Karpas-422 (cell line): ENCODE measurements around the genes STIP1, ENSG00000286264 and CCDC88B.

DNA sequence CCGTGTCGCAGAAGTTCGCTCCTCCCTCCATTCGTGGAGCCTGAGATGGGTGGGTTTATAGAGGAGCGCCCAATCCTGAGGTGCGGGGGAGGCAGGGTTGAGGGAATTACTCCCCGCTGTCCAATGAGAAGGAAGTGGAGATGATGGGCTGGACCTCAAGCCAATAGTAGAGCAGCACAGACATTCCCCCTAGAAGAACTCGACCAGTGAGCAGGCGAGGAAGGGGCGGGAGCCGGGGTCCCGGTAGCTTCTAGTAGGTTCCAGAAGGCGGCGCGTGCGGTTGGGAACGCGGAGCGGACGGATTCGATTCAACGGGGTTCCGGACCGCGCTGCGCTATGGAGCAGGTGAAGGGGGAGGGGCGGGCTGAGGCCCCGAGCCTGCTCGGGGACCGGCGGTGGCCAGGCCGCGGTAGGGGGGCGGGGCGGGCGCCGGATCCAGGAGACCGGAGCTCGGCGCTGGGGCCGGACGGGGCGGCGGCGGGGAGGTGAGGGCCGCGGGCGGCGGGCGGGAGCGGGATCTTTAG, at the start of gene STIP1:
STIP1 (plus strand) TSS at position 246 of the 524 bp plus-strand sequence.
- PRO-cap = unidirectional peak, plus-strand start at position 279 of the sequence
- RAMPAGE, long total RNA = start-site peak on the plus strand centred at position 267 of the sequence, 50 bp wide, 603 and 362 reads in 2 replicates

- PRO-cap = no peak
- RAMPAGE, long total RNA = no peak
These were observed 9.6 kb downstream of the STIP1 start for GRCh38 chr11:64195505-64196104.

DNA sequence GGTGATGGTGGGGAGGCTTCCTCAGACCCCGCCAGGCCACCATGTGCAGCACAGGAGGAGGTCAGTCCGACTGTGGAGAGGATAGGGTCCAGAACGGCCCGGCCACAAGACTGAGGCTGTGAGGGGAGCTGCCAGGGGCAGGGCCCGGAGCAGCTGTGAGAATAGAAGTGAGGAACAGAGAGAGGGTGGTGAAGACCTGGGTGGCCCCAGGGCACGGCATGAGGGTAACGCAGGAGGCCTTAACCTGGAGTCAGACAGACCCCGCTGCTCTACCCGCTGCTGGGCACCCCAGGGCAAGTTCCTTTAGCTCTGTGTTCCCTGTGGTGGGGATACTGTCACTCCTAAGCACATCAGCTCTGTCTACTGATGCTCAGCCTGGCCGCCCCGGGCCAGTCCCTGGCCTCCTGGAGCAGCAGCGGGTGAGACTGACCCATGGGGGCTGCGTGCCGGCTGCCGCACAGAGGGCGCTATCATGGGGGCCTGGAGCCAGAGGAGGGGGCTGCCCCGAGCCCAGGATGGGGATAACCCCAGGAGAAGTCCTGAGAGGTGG, 1.7 kb downstream of the FERMT3 start:
- PRO-cap = no peak
- RAMPAGE, long total RNA = no peak

GRCh38 chr11:64210944-64211612, 4.6 kb downstream of the FERMT3 start:
- PRO-cap = no peak
- RAMPAGE, long total RNA = no peak

DNA sequence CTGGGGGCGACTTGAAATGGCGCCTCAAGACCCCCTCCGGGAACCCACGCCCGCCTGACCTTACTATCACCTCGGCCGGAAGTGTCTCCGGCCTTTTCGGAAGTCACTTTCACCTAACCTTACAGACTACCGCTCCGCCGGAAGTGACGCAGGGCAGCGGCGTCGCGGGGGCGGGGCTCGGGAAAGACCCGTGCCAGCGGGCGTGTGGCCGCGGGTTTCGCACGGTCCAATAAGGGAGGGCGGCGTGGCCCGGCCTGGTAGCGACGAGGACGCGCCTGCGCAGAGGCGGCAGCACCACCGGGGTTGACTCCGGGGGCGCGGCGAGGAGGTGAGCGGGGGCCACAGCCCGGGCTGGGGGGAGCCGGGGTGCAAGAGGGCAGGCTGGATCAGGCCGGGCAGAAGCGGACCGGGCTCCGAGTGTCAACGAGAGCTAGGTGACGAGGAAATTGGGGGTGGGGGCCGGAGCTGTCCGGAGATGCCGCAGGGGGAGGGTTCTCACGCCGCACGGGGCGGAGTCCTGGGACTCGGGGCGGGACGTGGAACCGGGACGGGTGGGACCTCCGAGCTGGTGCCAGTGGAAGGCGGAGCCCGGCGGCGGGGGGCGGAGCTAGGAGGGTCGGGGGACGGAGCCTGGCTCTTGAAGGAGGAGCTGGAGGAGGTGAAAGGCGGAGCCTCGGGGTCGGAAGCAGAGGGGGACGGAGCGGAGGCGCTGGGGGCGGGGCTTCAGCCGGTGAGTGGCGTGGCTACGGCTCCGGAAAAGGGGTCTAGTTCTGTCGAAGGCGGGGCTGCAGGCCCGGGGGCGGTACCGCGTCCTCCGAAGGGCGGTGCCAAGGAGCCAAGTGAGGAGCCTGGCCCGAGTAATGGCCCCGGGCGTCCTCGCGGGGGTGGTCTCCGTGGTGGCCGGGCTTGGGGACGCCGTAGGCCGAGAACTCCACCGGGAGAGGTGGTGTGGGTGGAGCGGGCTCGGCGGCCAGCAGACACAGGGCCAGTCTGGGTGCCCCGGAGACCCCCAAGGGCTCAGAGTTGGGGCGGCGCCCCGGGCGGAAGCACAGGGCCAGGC, at the start of gene ENSG00000286264:
ENSG00000286264 (plus strand) TSS at position 291 of the 1,060 bp plus-strand sequence.
- PRO-cap = bidirectional peak, plus-strand start at position 291 of the sequence, minus-strand start at position 97 of the sequence
- RAMPAGE, long total RNA = start-site peak on the plus strand centred at position 229 of the sequence, 167 bp wide, 626 and 565 reads in 2 replicates

- PRO-cap = no peak
- RAMPAGE, long total RNA = no peak
These were observed 2.3 kb downstream of the ENSG00000286264 start for GRCh38 chr11:64242979-64243755.

DNA sequence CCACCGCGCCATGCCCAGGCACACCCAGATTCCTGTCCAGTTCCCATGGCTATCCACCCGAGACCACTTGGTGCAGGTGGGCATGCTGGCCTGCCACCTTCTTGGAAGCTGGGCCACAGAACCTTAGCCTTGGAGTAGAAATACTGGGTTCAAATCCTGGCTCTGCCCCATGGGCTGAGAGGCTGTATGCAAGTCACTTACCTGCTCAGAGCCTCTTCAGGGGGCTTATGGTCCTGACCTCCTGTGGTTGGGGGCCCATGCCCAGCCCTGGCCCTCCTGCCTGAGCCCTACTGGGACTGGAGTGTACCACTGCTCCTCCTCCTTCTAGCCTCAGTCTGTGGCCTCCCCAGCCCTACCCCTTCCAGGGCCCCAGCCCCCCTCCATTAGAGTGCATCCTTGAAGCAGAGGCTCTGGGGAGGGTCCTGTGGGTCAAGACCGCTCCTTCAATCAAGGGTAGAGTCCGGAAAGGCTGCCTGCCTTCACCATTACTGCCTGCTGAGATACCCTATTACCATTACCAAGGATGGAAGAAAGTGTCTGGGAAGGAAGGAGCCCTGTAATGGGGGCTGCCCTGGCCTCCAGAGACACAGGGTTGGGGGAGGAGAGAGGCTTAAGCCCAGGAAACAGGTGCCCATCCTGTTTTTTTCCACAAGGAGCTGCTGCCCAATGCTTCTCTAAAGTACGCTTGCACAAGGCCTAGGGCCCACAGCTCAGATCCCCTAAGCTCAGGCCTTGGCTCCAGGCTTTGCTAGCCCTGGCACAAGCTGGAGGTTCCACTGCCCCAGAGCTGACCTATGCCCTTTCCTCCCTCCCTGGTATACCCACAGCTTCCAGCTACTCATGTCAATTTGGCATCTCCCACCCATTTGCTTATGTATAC, 1.9 kb upstream of the PLCB3 start:
- PRO-cap = no peak
- RAMPAGE, long total RNA = no peak

DNA sequence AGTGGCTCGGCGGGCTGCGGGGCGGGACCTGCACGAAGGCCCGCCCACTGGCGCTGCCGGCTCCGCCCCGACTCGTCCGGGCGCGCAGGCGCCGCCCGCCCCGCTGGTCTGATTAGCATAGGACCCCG, 111 bp upstream of the ESRRA start:
- PRO-cap = no peak
- RAMPAGE, long total RNA = no peak

DNA sequence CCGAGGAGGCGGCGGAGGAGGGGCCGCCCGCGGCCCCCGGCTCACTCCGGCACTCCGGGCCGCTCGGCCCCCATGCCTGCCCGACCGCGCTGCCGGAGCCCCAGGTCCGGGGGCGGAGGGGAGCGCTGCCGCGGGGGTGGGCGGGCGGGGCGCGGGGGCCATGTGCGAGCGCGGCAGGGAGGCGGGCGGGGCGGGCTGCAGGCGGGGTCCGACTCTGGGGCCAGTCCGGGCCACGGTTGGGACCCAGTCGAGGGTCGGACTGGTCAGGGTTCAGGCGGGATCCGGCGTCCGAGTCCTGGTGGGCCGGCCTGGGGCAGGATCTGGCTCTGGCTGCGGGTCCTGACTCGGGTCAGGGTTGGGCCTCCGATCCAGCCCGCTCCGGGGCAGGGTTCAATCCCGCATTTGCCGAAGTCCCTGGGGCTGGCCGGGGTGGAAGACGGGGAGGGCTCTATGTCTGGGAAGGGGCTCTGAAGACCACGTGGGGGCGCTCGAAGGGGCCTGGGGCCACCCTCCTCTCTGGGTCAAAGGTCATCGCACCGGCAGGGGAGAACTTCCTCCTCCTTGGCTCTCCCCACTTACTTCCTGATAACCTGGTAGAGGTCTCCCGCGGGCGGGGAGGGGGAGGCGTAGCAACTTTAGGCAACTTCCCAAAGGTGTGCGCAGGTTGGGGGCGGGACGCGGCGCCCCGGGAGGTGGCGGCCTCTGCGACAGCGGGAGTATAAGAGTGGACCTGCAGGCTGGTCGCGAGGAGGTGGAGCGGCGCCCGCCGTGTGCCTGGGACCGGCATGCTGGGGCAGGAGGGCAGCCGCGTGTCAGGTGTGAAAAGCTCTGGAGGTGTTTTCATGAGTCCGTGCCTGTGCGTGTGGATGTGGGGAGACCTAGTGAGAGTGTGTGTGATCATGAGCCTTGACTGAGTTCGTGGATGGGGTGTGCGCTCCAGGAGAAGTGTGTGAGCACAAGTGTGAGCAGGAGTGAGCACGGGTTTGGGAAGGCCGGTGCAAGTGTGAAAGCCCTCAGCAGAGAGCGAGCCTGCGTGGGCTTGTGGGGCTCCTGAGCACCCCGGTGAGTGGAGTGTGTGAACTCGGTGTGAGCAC, 656 bp downstream of the ESRRA start:
- PRO-cap = unidirectional peak, plus-strand start at position 749 of the sequence
- RAMPAGE, long total RNA = no peak

GRCh38 chr11:64323613-64324339, 5.9 kb downstream of the PRDX5 start:
- PRO-cap = no peak
- RAMPAGE, long total RNA = no peak

GRCh38 chr11:64339786-64340378, at the start of gene CCDC88B:
TSS of gene CCDC88B (plus strand) at chr11:64340204.
- PRO-cap = bidirectional peak, plus-strand start at chr11:64340221, minus-strand start at chr11:64340155
- RAMPAGE, long total RNA = start-site peak on the minus strand at chr11:64340063-64340115, 27 and 55 reads in 2 replicates

DNA sequence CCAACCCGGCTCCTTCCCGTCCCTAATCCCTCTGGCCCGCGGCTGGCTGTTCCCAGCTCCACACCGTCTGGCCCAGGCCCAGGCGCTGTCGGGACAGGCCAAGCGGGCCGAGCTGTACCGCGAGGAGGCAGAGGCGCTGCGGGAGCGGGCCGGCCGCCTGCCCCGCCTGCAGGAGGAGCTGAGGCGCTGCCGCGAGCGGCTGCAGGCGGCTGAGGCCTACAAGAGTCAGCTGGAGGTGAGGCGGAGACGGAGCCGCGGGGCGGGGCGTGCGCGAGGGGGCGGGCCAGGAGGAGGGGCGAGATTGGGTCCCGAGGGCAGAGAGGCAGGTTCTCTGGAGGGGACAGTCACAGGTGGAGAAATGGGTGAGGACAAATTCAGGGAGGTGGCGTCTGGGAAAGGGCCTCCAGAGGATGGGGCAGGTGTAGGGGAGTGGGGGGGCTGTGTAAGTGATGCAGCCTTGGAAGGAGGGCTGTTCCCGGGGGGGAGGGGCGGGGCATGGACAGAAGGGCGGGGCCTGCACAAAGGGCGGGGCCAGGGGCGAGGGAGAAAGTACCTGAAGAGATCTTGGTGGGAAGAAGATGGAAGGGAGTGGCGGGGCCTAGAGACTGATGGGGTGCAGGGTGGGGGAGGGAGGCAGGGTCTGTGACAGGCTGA, 2.6 kb downstream of the CCDC88B start:
- PRO-cap = no peak
- RAMPAGE, long total RNA = no peak

GRCh38 chr11:64359450-64359787, 457 bp downstream of the RPS6KA4 start:
- PRO-cap = no peak
- RAMPAGE, long total RNA = no peak

GRCh38 chr11:64688278-64689211, 34.5 kb downstream of the NRXN2 start:
- PRO-cap = no peak
- RAMPAGE, long total RNA = no peak

DNA sequence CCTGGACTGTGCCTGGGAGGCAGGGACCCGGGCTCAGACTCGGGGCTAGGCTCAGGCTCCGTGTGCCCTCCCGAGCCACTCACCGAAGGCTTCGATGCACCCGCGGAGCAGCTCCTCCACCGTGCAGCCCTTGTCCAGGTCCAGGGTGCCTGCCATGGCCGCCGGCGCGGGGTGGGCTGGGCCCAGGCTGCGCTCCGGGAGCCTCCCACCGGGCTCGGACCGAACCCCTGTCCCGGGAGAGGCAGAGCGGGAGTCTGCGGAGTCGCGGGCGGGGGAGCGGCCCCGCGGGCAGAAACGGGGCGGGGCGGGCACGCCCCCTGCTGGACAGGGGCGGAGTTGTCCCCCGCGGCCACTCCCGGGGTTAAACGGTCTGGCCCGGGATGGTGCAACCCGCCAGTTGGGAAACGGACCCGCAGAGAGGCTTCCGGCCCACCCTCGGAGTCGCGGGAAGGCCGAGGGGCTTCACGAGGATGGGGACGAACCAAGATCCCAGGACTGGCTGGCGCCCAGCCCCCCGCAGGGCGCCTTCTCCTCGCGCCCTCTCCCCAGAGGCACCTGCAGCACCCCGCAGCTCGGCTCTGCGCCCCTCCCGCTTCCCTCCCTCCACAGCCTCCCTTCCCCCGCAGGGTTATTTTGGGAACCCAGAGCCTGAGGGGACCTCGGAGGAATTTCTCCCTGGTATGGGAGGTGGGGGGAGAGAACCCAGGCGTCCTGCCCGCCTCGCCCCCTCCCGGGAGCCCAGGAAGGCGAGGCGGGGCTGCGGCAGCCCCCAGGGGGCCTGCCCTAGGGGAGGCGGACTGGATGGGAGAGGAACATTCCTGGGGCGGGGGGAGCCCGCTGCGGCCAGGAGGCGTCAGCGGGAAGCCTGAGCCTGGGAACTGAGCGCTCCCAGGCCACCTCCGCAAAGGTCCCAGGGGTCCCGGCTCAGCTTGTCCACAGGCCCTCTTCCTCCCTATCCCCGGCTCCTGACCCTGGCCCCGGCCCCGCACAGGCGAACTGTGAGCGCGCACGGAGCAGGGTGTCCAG, 918 bp downstream of the RASGRP2 start:
- PRO-cap = no peak
- RAMPAGE, long total RNA = no peak

DNA sequence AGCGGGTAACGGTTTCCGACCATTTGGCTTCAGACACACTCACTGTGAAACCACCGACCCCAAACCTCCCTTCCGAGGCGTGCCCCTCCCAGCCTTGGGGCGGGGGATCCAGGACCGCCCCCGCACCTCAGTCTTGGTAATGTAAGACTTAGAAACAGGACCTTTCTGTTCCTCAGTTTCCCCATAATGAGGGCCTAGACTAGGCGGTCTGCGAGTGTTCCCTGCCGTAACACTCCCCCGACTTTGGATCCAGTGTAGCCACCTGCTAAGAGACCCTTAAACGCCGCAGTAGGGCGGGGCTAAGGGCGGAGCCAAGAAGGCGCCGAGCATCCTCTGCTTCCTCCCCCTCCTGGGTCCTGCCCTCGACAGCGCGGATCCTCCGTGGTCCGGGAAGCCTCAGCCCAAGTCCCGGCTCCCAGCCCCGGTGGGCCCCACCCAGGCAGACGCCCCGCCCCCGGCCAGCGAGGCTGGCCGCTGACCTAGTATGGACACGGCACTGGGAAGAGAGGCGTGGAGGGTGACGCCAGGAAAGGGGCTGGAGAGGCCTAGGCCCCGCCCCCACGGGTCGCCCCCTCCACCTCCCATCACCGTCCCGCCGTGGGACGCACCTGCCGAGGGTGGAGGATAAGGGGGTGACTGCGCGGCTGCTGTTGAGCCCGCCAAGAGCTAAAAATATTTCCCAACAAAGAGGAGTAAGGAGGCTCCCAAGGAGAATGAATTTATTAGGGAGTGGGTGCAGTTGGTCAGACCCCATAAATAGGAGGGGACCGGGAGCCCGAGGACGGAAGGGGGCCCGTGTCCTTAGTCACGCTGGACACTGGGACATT, 2.0 kb upstream of the RASGRP2 start:
- PRO-cap = no peak
- RAMPAGE, long total RNA = no peak

DNA sequence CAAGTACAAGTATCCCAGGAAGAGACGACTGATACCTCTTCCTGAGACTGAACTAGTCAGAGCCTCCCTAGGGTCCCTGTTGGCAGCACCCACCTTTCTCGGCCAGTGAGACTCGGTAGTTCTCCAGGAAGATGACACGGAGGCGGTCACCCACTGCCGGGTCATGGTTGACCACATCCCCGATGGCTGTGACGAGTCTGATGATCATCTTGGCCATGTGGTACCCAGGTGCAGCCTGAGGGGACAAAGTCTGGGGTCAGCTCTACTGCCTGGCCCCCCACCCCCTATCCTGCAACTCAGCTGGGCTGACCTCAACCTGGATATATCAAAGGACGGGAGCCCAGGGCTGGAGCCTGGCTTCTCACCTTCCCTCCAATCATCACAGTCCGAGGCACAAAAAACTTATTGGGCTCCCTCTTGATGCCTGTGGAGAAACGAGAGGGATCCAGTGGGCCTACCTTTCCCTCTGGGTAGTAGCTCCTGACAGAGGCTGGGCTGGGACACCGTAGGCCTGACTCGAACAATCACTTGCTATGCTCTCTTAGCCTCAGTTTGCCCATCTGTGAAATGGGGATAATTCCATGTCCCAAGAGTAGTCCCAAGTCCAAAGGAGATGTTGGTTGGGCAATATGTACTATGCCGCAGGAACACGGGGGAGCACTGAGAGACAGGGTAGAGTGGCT, 7.4 kb upstream of the RASGRP2 start:
- PRO-cap = no peak
- RAMPAGE, long total RNA = no peak

GRCh38 chr11:64768980-64769878, 9.1 kb downstream of the SF1 start:
- PRO-cap = no peak
- RAMPAGE, long total RNA = no peak

- PRO-cap = no peak
- RAMPAGE, long total RNA = no peak
These were observed 5.4 kb downstream of the SF1 start for GRCh38 chr11:64772779-64773423.

- PRO-cap = no peak
- RAMPAGE, long total RNA = no peak
These were observed 4.4 kb downstream of the SF1 start for GRCh38 chr11:64773954-64774336.